Bronchus fibroblast of lung (primary cell): ENCODE data around the genes MED1 and NEUROD2.

GRCh38 chr17:38752896-38753142 lies 278 bp downstream of the PSMB3 start:
- RAMPAGE, long total RNA = no peak

- RAMPAGE, long total RNA = no peak
Measured at GRCh38 chr17:38825968-38826361, 844 bp upstream of the CWC25 start.

DNA sequence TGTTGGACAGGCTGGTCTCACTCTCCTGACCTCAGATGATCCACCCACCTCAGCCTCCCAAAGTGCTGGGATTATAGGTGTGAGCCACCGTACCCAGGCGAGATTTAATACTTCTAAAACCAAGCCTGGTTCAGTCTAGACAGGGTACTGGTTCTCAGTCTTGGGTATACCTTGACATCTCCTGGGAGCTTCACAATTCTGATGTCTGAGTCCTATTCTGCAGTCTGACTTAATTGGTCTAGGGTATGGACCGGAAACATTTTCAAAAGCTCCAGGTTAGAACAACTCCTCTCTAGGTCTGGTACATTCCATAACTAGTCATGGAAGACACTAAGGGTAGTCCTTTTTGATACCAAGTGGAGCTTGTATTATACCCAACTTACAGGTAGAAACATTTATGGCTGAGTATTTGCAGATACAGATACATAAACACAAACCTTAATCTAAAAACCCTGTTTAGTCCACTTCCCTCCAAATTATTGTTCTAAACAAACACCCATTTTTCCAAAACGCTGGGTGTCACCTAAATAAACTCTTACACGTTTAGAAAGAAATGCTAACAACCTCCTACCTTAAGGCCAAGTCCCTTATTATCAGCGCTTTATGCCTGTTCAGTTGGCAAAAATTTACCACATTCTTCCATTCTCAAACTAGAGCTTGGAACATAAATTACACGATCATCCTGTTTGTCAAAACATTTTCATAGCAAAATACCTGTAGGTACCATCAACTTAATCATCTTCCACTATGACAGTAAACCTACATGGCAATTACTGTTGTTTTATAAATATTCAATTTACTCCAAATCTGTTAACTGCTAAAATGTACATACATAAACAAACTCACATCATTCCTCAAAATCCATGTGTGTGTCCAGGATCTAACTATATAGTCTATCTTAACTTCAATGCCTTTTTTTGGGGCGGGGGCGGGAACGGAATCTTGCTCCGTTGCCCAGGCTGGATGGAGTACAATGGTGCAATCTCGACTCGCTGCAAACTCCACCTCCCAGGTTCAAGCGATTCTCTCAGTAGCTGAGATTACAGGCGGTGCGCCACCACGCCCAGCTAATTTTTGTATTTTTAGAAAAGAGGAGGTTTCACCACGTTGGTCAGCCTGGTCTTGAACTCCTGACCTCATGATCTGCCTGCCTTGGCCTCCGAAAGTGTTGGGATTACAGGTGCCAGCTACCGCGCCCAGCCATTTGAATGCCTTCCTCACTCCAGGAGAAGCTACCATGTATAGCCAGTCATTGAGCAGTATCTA lies 4.7 kb downstream of the RPL23 start:
- RAMPAGE, long total RNA = no peak

GRCh38 chr17:38849776-38850623 lies 3.5 kb downstream of the RPL23 start:
- RAMPAGE, long total RNA = no peak

DNA sequence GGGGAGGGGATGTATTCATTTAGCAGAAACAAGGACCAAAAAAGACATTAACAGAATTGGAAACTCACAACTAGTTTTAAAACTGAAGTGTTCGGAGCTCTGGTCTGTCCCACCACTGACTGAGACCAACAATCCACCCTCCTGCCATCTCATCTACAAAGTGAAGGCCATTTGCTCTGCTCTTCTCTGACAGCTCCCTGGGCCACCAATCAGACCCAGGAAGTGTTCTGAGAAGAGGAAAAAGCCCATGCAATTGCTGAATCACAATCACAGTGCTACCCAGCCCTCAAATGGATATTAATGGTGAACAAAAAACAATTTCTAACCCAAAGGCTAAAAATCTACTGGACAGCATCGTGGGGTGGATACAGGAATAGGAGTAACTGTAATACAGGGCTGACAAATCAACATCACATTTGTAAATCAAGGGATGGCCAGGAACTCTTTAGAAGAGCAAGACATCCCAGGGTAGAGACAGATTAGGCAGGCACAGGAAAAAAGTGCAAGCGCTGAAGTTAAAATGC lies 2.0 kb downstream of the RPL23 start:
- RAMPAGE, long total RNA = no peak

GRCh38 chr17:38867789-38868814 lies 1.8 kb upstream of the LASP1 start:
- RAMPAGE, long total RNA = no peak

DNA sequence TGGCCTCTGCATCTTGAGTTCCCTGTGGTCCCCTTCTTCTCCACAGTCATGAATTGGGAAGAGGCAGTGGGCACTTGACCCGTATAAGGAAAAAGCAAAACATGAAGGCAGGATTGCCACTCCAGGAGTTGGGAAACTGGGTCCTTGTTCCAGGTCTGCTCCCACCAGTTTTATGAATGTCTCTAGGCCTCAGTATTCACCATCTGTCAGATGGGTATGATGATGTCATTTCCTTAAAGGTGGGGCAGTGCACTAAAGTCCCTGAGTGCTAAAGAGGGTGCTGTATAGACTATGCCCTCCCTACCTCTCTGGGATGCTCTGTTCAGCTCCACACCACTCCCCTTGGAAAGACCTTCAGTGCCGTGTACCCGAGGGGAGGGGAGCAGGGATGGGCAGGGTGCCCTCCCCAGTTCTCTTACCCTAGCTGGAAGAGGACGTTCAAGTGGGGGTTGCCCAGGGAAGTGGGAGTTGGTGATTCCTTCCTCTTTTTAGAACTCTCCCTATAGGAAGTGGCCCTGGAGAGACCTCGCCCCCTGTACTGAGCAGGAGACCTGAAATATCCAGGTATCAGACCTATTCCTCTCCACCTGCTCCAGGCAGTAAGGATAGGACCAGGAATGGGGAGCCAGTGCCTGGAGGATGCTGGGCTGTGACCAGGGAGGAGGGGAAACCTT lies 2.2 kb downstream of the LASP1 start:
- RAMPAGE, long total RNA = no peak

GRCh38 chr17:38872636-38873529 lies 3.0 kb downstream of the LASP1 start:
- RAMPAGE, long total RNA = no peak

DNA sequence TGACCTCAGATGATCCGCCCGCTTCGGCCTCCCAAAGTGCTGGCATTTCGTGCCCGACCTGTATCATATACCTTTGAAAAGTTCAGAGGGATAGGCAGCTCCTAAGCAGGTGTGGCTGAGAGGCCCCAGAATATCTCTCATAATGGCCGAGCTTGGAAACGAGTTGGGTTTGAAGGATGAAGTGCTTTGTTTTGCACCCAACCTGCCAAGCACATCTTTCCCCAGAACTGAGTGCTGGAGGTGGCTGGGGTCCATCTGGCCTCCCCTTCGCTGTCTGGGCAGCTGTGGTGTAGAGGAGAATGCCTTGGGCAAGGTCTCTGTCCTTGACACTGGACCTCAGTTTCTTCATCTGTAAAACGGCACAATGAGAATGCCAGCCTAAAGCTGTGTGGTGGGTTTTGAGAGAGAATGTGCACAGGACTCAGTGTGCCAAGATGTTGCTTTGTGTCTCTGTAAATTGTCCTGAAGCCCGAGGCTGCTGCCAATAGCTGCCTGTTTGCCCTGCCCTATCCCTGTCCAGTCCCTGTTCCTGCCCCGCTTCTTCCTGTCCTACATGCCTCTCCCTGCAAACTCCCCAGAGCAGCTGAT lies 15.2 kb downstream of the LASP1 start:
- RAMPAGE, long total RNA = no peak

DNA sequence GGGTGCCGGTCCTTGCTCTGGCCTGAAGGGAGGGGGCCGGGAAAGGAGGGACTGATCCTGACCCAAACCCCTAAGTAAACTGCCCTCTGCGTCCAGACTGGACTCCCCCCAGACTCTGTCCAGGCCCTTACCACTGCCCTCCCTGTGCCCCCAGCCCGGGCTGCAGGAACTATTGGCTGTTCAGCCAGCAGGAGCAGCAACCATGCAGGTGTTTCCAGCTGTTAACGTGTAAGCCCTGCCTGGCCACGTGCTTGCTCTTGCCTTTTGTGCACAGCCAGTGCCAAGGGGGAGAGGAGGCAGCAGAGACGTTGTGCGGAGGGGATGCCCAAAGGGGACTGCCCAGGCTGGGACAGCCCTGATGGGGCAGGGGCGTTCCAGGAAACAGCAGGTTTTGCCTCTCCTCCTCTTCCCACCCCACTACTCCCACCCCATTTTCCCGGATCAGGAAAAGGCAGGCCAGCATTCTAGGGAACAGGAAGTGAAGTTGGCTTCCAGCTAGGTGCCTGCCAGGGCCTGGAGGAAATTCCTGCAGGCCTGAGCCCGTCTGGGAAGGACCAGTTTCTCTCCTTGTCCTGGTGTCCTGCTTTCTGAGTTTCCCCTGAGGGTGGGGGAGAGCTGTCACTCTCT lies 38.8 kb downstream of the LASP1 start:
- RAMPAGE, long total RNA = no peak

DNA sequence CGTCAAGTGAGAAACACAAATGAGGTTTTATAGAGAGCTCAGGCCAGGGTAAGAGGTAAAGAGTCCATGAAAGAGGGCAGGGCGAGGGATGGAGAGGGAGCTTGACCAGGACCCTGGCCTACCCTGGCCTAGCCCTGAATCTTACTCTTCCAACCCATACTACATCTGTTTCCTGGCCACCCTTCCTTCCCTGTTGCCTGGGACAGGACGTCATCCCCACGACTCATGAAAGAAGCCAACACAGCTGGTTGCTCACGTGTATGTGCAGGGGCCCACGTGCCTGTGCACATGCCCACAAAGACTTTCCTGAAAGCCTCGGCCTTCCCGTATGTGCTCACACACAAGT lies 7.2 kb downstream of the PLXDC1 start:
- RAMPAGE, long total RNA = no peak

DNA sequence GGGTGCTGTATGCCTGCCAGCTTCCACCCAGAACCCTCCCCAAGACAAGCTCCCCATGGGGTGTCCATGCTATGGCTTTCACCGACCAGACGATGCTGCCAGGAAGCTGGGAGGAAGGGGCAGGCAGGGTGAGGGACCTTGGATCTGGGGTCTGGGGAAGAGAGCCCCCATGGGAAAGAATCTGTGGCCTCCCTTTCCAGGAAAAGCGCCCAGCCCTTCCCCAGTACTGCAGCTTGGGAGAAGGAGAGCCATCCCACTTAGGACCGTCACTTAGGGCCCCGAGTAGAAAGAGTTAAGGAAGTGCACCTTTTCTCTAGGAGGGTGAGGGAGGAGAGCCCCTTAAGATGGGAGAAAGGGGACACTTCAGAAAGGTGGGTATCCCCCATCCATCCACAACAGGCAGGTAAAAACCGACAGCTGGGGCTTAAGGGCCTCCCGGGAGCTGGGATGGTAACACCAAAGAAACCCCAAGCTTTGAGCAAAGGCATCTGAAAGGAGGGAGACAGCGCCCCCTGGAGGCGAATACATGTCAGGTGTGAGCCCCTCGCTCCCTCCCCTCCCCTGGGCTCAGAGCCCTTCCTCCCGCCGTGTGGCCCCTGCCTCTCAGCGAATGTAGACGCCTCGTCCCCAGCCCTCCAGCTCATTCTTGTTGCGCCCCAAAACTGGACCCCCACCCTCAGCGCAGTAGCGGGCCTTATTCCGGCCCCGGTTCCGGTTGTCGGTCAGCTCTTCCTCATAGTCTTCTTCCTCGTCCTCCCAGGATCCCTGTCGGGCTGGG lies 8.8 kb upstream of the ARL5C start:
- RAMPAGE, long total RNA = no peak

DNA sequence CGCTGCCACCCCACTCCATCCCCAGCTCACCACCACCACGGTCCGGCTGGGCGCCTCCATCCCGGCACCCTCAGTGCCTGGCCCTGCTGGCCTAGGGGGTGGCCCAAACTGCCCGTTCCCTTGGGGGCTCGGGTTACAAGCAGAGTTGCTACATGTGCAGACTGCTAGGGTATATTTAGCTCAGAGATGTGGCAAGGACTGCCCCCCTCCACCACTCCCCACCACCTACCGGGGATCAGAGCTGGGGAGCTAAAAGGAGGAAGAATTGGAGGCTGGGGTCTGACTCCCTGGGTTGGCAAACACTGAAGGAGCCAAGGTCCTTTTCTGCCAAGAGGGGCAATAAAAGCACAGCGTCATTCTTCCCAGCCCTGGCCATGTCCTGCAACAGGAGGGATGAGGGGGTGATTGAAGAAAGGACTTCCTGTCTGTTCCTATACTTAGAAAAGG lies 4.0 kb downstream of the CACNB1 start:
- RAMPAGE, long total RNA = no peak

DNA sequence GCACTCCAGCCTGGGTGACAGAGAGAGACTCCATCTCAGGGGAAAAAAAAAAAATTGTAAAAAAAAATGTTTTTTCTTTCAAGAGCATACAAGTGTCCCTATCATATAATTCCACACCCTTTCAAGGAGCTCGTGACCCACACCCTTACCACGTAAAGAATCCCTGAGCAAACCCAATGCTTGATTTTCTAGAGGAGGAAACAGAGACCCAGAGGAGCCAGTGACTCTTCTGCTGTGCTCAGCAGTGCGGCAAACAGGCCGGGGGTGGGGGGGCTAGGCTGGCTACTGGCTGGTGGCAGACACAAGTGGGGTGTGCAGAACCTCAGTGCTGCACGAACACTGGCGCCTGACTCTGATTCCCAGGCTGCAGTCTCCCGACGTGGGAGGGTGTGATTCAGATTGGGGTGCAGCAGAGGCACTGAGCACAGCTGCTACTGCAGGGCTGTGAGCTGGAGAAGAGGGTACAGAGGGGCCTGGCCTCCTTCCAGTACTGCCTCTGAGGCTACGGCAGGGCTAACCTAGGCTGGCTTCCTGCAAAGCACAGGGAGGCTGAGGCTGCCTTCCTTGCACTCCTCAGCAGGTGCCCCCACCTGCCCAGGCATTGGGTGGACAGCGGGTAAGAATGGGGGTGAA lies 8.0 kb downstream of the RPL19 start:
- RAMPAGE, long total RNA = no peak

GRCh38 chr17:39450791-39451532 lies at the start of gene MED1:
Gene MED1 (minus strand): TSS chr17:39451263.
- RAMPAGE, long total RNA = start-site peak on the minus strand at chr17:39451252-39451265, 228 and 76 reads in 2 replicates

DNA sequence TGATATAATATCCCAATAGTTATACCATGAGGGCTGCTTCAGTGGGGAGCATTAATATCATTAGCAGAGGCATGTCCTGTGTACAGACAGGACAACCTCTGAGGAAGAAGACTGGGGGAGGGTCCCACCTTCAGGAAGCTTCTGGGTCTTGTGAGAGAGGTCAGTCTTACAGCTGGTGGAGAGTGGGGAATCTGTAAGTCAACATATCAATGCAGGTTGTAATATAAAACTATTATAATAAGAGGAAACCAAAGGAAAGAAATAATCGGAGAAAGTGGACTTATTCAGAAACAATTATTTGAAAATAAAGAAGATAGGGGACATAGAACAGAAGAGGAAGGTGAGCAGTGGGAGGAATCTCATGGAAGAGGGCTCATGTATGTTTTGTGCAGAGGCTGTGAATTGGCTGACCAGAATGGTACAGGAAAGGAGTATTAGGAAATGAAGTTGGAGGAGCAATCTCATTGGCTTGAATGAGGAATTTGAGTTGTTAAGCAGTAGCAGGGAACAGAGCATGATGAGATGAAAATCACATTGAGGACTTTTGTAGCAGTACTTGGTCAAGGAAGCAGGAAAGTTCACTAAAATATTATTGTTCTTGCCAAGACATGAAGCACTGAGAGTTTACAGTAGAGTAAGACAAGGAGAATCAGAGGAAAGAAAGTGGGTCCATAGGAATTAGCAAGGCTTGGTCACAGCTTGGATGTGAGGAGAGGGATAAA lies 68.1 kb downstream of the NEUROD2 start:
- RAMPAGE, long total RNA = no peak

GRCh38 chr17:39607394-39608250 lies at the start of gene NEUROD2:
Gene NEUROD2 (minus strand): TSS chr17:39607920.
- RAMPAGE, long total RNA = no peak

- RAMPAGE, long total RNA = no peak
Measured at GRCh38 chr17:39627935-39628973, 1.5 kb downstream of the PPP1R1B start.

GRCh38 chr17:39642482-39643123 lies 5.7 kb downstream of the STARD3 start:
- RAMPAGE, long total RNA = no peak

- RAMPAGE, long total RNA = no peak
Measured at GRCh38 chr17:39660882-39661809, 4.0 kb upstream of the TCAP start.